NB4 (cell line): ENCODE measurements around a stretch of chr4.

DNA sequence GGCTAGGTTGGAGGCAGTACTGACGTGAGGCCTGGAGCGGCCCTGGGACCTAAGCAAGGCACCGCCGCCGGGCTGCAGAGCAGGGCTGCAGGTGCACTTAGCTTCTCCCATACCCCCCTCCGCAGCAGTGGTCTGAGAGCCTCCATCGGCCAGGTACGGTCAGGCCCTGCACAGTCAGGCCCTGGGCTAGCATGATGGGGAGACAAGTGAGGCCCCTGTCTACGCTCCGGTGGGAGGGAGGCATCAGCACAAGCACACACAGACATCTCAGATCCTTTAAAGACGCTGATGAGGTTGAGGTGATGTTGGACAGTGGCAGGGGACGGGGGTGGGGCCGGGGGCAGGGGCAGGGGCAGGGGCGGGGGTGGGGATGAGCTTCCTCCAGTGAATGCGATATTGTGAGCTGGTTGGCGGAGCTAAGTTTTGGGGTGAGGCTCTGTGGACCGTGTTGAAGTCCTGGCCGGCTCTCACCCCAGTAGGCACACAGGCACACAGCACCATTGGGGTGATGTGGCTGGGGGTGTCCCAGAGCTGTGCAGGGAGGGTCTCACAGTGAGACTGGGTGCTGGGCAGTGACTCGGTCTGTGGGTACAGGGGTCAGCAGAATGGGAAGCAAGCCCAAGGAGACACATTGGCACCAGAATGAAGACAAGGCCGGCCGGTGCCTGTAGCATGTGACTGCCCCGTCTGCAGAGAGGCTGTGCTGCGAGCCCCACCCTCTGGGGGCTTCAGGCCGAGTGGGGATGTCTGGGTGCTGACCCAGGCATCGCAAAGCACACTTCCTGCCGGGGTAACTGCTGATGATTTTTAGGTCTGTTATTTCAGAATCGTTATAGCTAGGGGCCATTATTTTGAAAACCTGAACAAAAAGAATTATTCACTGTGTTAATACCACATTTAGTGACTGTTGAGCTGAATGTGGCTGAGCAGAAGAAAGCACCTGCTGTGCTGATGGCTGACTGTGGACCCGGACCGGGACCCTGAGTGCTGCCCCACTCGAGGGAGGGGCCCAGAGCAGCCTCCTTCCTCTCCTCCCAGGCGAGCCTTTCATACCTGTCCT lies 5.1 kb downstream of the MAEA start:
- RRBS = 96% methylated on average over 3 of the region's 31 CpGs

GRCh38 chr4:1348139-1348916 lies 1.3 kb downstream of the UVSSA start:
- RRBS = no CpG with 5 or more reads among the region's 21 CpGs

DNA sequence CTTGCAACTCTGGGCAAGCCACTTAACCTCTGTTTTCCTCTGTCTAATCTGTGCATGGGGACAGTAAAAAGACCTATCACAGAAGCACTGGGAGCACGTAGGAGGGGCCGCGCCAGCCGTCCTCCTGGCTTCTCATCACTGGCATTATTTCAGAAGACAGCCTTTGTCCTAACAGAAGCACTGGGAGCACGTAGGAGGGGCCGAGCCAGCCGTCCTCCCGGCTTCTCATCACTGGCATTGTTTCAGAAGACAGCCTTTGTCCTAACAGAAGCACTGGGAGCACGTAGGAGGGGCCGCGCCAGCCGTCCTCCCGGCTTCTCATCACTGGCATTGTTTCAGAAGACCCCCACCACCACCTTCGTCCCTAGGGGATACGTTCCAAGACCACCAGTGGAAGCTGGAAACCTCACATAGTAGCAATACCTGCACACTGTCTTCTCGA lies 118.0 kb upstream of the NKX1-1 start:
- RRBS = no CpG with 5 or more reads among the region's 16 CpGs

DNA sequence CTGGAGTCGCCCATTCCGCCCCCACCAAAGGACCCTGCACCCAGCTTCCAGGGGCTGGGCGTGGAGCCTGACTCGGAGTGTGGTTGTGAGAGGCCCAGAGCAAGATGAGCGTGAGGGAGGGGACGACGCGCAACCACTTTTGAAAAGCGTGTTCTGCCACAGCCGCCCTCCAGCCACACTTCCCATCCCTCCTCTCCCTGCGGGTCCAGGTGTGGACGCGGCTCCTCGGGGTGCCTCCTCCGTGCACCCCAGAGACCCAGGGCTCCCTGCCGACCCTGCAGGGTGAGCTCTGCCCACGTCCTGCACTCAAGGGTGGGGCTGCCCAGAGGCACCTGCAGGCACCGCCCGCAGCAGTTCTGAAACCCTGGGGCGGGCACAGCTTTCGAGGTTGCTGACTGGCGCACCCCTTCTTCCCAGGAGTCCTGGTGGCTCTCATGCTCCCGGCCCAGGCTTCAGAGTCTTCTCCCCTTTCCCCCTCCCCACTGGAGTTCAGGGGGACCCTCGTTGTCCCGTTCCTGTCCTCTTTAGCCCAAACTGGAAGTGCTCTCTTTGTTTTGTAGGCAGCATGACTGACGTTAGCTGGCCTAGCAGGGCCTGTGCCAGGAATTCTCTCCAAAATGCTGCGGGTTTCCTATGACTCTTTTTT lies 78.6 kb downstream of the FAM53A start:
- RRBS = no CpG with 5 or more reads among the region's 27 CpGs

- RRBS = no CpG with 5 or more reads among the region's 8 CpGs
These were observed 8.9 kb upstream of the FAM53A start for GRCh38 chr4:1692691-1693705.

DNA sequence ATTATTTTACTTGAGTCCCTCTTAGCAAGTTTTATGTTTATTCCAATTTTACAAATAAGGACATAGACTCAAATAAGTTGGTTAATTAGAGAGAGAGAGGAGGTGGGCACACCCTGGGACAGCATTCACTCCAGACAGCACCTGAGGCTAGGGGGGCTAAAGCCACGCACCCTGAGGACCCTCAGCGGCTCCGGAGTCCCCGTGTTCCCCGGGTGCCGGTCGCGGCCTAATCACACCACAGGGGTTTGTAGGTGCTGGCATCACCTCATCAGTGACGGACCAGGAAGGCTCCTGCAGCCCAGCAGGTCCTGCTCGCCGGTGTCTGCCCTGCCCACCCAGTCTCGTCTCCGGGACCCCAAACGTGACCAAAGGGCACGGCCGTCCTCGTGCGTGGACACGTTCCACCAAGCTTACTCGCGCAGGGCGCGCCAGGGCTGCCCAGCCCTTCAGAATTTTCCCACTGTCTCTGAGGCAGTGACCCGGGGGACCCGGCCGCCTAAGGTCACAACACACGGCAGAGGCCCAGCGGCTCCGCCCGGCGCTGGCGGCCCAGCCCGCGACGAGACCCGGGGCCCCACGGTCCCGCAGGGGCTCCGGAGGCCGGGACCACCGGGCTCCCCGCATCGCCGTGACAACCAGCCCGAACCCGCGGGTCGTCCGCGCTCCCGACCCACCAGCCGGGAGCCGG lies 658 bp downstream of the LETM1 start:
- RRBS = under 1% methylated on average over 24 of the region's 53 CpGs

GRCh38 chr4:1900509-1901594 lies 29.7 kb downstream of the NSD2 start:
- RRBS = no CpG with 5 or more reads among the region's 24 CpGs

GRCh38 chr4:1917894-1918695 lies 46.9 kb downstream of the NSD2 start:
- RRBS = no CpG with 5 or more reads among the region's 5 CpGs

GRCh38 chr4:1964534-1965474 lies 44.0 kb downstream of the NELFA start:
- RRBS = no CpG with 5 or more reads among the region's 5 CpGs

DNA sequence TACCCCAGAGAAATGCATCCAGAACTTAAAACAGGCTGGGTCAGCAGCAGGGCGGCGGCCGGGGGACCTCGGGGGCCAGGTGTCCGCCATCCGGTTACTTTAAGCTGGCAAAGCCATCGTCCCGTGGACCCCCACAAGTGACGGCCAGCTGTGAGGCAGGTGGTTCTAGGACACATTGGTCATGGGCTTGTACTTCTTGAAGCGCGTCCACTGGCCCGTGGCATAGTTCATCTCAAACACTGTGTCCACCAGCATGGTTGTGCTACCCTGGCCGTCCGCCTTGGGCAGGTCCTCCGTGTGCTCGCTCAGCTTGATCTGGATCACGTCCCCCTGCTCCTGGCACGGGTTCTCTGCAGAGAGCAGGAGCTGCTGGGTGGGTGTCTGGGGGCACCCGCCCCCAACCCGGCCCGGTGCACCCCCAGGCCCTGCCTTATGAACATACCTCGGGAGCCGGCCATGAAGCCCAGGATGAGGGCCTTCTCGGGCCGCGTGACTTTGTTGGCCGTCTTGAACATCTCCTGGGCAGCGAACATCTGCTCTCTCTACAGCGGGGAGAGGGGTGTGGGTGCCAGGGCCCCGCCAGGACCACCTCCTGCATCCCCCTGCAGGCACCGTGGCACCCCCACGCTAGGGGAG lies 25.5 kb downstream of the NELFA start:
- RRBS = no CpG with 5 or more reads among the region's 32 CpGs

DNA sequence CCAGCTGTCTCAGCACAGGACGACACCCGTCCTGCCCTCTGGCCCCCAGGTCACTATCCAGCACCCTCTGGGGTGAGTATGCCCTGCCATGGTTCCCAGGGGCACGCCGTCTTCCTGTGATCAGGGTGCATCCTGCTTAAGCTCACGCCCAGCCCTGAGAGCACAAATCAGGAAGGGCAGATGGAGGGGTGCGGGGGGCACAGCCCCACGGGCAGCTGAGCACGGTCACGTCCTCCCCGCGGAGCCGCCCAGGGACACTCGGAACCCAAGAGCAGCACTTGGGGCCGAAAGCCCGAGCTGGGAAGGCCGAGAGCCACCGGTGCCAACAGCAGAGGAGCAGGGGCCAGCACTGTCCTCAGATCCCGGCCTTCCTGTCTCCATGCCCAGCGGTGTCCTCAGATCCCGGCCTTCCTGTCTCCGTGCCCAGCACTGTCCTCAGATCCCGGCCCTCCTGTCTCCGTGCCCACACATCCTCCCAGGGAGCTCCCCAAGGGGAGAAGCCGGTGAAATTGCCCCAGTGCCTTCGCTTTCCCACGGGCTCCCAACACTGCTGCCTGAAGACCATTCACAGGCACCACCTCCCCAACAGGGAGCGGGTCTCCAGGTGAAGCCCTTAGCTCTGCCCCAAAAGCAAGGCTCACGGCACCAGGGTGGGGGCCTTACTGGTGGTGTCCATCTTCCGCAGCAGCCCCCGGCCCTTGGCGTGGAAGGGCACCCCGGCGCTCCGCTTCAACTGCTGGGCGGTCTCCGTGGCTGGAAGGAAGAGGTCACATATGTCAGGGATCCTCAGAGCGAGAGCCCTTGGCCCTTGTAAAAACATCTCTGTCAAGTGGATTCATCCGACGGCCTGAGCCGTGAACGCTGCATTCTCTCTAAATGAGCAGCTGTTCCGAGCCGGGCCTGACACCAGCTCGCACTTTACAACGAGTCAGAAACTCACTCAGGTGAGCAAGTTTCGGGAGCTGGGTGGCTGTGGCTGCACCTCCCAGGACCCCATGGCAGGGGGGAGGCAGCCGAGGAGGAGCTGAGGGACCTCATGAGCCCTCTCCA lies 21.2 kb downstream of the NELFA start:
- RRBS = 93% methylated on average over 4 of the region's 47 CpGs

DNA sequence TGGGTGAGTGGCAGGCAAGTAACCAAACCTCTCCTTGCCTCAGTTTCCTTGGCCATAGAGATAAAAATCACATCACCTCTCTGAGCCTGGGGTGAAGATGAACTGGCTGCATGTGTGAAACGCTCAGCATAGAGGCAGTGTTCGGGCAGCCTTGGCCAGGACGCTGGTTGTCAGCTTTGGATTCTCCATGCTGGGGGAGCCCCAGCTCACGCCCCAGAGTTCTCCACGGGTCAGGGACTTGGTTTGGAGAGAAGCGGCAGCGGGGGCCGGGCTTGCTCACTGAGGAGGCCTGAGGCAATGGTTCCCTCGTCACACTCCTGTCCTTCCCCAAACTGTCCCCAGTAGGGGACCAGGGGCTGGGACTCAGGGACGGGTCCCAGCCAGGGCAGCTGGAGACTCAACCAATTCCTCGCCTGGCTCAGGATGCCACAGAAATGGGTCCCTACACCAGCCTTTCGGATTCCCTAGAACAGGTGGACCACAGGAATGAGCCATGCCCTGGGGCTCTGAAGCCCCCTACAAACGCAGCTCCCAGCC lies 1.6 kb downstream of the MXD4 start:
- RRBS = no CpG with 5 or more reads among the region's 13 CpGs

- RRBS = 40% methylated on average over 3 of the region's 14 CpGs
These were observed 19.7 kb upstream of the MXD4 start for GRCh38 chr4:2281086-2282434.

GRCh38 chr4:2339166-2339720 lies 77.3 kb upstream of the MXD4 start:
- RRBS = 95% methylated on average over 4 of the region's 28 CpGs

GRCh38 chr4:2363183-2364110 lies 55.0 kb downstream of the ZFYVE28 start:
- RRBS = no CpG with 5 or more reads among the region's 16 CpGs

DNA sequence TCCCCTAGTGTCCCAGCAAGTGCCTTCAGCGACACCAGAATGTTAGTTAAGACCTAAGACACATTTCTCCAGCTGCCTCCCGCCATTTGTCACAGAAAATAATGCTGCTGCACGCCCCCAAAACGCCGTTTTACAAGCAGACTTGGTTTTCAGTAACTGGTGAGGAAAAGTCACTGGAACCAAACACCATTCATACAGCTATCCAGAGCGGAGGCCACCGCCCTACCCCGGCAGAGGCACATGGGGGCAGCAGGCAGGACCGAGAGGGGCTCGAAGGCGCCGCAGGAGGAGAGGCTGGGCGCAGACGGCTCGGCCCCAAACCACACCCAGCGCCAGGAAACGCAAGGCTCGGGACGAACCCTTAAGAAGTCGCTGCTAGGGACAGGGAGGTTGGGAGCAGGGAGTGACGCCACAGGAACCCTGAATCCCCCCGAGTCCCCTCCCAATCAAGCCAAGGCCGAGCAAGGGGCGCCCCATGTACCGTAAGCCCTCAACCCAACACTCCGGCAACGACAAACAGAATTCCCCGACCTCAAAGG lies 2.0 kb downstream of the ZFYVE28 start:
- RRBS = no CpG with 5 or more reads among the region's 28 CpGs

- RRBS = no CpG with 5 or more reads among the region's 23 CpGs
These were observed 919 bp upstream of the ZFYVE28 start for GRCh38 chr4:2419270-2419858.

DNA sequence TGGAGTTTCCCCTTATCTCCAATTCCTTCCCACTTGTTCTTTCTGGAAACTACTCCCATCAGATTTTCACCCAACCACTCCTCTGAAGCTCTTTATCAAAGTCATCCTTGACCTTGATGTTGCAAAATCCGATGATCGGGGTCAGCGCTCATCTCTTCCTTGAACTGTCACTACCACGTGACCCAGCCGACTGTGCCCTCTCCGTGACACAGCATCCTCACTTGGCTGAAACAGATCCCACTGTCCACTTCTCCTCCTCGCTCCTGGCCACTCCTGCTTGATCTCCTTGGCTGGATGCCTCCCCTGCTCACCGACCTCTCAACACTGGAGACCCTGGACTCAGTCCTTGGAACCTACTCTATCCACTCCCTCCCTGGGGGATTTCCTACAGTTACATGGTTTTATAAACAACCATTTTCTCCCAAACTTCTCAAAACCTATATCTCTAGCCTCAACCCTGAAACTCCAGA lies 1.4 kb upstream of the ZFYVE28 start:
- RRBS = no CpG with 5 or more reads among the region's 8 CpGs

GRCh38 chr4:2535237-2535933 lies 1.1 kb upstream of the FAM193A start:
- RRBS = under 1% methylated on average over 26 of the region's 48 CpGs

- RRBS = no CpG with 5 or more reads among the region's 8 CpGs
These were observed 34.4 kb downstream of the FAM193A start for GRCh38 chr4:2570828-2571322.